Cerebellum (tissue), 5 donors: ENCODE results near the genes EEIG1, SLC25A25 and BBLN.

DNA sequence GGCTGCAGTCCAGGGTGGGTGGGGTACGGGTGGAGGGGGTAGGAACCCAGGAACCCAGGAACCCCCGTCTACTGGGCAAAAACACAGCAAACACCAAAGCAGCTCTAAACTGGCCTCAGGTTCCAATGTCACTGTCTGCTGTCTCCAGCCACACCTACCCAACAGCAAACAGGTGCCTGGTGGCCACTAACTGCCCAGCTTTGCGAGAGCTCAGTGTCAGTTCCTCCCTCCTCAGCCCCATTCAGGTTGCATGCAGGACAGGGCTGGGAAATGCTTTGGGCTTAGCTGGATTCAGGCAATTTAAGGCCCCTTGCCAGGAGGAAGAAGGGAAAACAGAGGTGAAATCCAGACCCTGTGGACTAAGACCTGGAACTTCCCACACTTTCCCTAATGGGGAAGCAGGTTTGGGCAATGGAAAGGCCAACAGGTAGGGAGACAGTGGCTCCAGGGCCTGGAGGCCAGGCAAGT lies 3.8 kb downstream of the EEIG1 start:
- PRO-cap, 3 experiments: no peak in any of the 3 experiments
- RAMPAGE, long total RNA: no peak

DNA sequence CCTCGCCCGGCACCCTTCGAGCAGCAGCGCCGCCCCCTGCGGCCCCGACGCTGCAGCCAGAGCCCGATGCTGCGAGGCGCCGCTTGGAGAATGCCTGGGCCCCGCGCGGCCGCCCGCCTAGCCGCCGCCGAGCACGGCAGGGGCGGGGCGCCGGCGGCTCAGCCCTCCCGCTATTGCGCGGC lies at the start of gene EEIG1:
EEIG1 (minus strand) TSS at position 92 of the 182 bp plus-strand sequence.
- PRO-cap, 3 experiments: peak in 3 of 3 experiments; most common minus-strand start position 135 of the sequence (in 2)
- RAMPAGE, long total RNA: no peak

GRCh38 chr9:128027210-128027682 lies 39.9 kb downstream of the NAIF1 start:
- PRO-cap, 3 experiments: no peak in any of the 3 experiments
- RAMPAGE, long total RNA: no peak

GRCh38 chr9:128056924-128057887 lies 9.9 kb downstream of the NAIF1 start:
- PRO-cap, 3 experiments: no peak in any of the 3 experiments
- RAMPAGE, long total RNA: no peak

DNA sequence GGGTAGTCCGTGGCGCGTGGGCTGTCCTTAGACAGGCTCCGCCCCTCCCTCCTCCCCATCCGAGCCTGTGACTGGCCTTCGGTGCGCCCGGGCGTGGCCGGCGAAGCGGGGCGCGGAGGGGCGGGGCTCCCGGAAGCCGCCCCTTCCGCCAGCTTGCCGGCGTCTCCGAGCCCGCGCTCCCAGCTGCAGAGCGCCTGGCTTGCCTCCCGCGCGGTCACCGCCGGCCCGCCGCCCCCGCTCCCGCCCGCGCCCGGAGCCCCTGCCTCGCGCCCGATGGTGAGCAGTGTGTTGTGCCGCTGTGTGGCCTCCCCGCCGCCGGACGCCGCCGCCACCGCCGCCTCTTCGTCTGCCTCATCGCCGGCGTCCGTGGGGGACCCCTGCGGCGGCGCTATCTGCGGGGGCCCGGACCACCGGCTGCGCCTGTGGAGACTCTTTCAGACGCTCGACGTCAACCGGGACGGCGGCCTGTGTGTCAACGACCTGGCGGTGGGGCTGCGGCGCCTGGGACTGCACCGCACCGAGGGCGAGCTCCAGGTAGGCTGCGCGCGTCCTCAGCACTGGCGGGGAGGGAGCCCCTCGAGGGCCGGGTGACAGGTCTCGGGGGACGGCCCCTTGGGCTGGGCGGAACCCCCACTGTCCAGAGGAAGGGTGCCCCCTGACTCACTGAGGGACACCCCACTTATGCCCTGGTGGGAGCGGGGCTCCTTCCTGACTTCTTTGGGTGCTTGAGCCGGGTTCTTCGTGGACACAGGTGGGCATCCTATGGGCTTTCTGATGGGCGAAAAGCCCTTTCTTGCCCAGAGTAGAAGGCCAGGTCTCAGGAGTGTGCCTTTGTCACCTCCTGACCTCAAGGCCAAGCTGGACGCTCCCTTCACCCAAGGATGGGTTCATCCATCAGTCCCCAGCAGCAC lies at the start of gene SLC25A25:
SLC25A25 (plus strand) TSS at position 186 of the 911 bp plus-strand sequence.
- PRO-cap, 3 experiments: peak in 2 of 3 experiments; most common plus-strand start position 139 of the sequence (in 1)
- RAMPAGE, long total RNA: no peak

DNA sequence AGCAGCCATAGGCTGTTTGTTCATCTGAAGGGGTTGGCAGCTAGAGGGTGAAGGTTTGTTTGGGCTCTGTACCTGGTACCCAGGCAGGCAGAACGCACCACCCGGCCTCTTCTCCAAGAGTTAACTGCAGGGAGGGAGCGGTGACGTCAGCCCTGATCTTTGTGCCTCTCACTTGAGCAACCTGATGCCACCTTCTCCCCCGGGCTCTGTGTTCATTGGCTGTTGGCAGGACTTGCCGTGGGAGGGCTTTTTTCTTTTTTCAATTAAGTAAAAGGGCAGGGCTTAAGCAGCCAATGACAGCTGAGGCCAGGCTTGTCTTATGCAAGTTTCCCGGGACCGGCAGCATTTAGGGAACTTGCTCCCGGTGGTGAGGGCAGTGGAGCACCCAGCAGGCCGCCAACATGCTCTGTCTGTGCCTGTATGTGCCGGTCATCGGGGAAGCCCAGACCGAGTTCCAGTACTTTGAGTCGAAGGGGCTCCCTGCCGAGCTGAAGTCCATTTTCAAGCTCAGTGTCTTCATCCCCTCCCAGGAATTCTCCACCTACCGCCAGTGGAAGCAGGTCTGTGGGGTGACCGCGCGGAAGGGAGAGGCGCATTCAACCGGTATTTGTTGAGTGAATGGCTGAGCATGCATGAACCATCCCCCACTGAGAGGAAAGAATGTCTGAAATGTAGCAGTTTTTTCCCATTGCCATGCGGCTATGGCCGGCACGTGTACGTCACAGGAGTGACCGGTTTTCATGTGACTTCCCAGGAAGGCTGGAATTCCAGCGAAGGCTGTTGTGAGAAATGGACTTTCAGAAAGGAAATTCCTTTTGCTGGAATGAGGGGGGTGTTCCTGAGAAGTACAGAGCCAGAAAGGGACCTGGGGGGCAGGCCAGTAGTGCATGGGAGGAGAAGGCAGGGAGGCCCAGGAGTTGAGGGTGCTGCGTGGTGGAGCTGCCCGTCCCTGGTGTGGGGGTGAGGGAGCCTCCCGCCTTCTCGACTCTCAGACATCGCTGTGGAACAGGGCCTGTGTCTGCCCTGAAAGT lies 29.0 kb downstream of the PTGES2 start:
- PRO-cap, 3 experiments: peak in 3 of 3 experiments; most common plus-strand start position 345 of the sequence (in 2); most common minus-strand start position 126 of the sequence (in 3)
- RAMPAGE, long total RNA: no peak

- PRO-cap, 3 experiments: no peak in any of the 3 experiments
- RAMPAGE, long total RNA: no peak
Observed at GRCh38 chr9:128103925-128104734, 23.4 kb downstream of the PTGES2 start.

DNA sequence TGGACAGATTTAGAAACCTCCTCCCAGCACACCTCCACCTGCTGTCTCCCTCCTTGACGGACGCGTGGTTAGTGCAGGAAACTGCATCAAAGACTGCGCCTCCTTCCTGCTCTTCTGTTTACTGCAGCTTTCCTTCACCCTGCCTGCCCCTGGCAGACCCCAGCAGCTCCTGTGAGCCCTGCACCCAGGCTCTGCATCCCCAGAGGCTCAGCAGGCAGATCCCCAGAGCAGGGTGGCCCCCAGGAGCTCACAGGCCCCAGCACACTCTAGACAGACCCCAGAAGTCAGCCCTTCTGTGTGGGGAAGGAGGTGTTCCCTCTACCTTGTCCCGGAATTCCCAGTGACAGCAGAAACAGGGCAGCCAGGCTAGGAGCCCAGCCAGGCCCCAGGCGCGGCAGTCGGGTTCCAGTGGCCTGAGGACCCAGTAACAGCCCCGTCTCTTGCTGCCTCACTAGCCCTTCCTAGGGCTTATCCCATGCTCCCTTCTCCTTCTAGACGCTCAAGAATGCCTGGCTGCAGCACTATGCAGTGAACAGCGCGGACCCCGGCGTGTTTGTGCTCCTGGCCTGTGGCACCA lies 20.9 kb downstream of the PTGES2 start:
- PRO-cap, 3 experiments: no peak in any of the 3 experiments
- RAMPAGE, long total RNA: no peak

- PRO-cap, 3 experiments: no peak in any of the 3 experiments
- RAMPAGE, long total RNA: no peak
Observed at GRCh38 chr9:128107154-128107560, 20.4 kb downstream of the PTGES2 start.

- PRO-cap, 3 experiments: no peak in any of the 3 experiments
- RAMPAGE, long total RNA: no peak
Observed at GRCh38 chr9:128108958-128109201, 18.6 kb downstream of the PTGES2 start.

GRCh38 chr9:128115002-128116083 lies 12.2 kb downstream of the PTGES2 start:
- PRO-cap, 3 experiments: no peak in any of the 3 experiments
- RAMPAGE, long total RNA: no peak

- PRO-cap, 3 experiments: peak in 3 of 3 experiments; most common plus-strand start chr9:128160273 (in 1); most common minus-strand start chr9:128160034 (in 2)
- RAMPAGE, long total RNA: start-site peak on the plus strand at chr9:128160269-128160405, 1,346 and 996 reads in 2 replicates
Observed at GRCh38 chr9:128159415-128160491, at the start of gene BBLN. BBLN (plus strand) TSS chr9:128160265.

- PRO-cap, 3 experiments: no peak in any of the 3 experiments
- RAMPAGE, long total RNA: no peak
Observed at GRCh38 chr9:128169791-128170566, 9.9 kb downstream of the BBLN start.

DNA sequence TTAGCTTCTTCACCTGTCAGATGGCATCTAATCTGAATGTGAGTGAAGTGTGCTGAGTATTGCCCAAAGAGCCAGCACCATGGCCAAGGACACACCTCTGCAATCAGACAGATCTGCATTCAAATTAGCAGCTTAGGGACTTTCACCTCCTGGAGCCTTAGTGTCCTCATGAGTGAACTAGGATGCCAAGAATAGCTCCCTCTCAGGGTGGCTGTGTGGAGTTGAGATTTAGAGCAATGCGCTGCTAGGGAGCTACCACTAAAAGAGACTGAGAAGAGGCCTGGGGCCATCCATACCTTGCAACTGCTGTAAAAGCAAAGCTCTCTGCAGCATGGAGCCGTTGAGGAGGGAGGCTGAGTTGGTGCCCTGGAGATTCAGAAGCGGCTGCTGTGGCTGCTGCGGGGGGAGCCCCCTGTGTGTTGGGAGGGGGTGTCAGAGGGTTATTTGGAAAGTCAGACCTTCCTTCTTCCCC lies 1.3 kb downstream of the CIZ1 start:
- PRO-cap, 3 experiments: no peak in any of the 3 experiments
- RAMPAGE, long total RNA: no peak

GRCh38 chr9:128214364-128215360 lies 11.5 kb downstream of the DNM1 start:
- PRO-cap, 3 experiments: peak in 1 of 3 experiments; most common plus-strand start chr9:128214976 (in 1); most common minus-strand start chr9:128214697 (in 1)
- RAMPAGE, long total RNA: no peak

DNA sequence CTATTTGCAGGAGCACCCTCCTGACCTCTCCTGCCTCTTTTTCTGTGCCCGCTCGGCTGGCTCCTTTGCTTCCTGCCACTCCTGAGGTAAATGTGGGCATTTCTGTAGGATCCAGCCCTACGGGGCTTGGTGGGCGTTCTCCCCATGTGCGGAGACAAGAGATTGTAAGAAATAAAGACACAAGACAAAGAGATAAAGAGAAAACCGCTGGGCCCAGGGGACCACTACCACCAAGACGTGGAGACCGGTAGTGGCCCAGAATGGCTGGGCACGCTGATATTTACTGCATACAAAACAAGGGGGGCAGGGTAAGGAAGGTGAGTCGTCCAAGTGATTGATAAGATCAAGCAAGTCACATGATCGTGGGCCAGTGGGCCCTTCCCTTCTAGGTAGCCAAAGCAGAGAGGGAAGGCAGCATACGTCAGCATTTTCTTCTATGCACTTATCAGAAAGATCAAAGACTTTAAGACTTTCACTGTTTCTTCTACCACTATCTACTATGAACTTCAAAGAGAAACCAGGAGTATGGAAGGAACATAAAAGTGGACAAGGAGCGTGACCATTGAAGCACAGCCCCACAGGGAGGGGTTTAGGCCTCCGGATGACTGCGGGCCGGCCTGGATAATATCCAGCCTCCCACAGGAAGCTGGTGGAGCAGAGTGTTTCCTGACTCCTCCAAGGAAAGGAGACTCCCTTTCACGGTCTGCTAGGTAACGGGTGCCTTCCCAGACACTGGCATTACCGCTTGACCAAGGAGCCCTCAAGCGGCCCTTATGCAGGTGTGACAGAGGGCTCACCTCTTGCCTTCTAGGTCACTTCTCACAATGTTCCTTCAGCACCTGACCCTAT lies 3.3 kb downstream of the SWI5 start:
- PRO-cap, 3 experiments: no peak in any of the 3 experiments
- RAMPAGE, long total RNA: no peak

DNA sequence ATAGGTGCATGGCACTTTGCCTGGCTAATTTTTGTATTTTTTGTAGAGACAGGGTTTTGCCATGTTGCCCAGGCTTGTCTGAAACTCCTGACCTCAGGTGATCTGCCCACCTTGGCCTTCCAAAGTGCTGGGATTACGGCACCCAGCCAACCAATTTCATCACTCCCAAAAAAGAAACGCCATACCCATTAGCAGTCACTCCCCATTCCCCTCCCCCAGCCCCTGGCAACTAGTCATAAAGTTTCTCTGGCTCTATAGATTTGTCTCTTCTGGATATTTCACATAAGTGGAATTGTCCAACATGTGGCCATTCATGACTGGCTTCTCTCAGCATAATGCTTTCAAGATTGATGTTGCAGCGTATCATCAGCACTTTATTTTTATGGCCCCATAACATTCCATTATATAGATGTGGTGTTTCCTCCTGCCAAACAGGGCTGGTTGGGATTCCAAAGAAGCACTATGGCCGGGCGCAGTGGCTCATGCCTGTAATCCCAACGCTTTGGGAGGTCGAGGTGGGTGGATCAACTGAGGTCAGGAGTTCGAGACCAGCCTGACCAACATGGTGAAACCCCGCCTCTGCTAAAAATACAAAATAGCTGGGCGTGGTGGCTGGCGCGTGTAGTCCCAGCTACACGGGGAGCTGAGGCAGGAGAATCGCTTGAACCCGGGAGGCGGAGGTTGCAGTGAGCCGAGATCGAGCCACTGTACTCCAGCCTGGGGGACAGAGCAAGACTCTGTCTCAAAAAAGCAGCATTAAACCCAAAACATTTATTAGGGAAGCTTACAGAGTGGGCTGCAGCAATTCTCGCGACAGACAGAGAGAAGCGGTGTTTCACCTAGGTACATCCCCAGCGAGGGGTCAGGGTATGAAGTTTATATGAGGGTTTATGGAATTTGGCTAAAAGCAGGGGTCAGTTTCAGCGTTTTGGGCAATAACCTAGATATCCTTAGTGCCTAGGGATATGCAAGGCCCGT lies 1.1 kb upstream of the GLE1 start:
- PRO-cap, 3 experiments: no peak in any of the 3 experiments
- RAMPAGE, long total RNA: no peak

- PRO-cap, 3 experiments: peak in 2 of 3 experiments; most common plus-strand start chr9:128558811 (in 1); most common minus-strand start chr9:128558547 (in 1)
- RAMPAGE, long total RNA: no peak
Observed at GRCh38 chr9:128558335-128558898, 6.0 kb downstream of the SPTAN1 start.

DNA sequence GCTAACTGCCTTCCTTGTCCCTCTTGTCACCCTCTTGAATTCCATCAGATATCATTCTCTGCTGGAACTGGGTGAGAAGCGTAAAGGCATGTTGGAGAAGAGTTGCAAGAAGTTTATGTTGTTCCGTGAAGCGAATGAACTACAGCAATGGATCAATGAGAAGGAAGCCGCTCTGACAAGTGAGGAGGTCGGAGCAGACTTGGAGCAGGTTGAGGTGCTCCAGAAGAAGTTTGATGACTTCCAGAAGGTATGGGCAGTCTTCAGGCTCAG lies 41.7 kb downstream of the SPTAN1 start:
- PRO-cap, 3 experiments: no peak in any of the 3 experiments
- RAMPAGE, long total RNA: no peak

DNA sequence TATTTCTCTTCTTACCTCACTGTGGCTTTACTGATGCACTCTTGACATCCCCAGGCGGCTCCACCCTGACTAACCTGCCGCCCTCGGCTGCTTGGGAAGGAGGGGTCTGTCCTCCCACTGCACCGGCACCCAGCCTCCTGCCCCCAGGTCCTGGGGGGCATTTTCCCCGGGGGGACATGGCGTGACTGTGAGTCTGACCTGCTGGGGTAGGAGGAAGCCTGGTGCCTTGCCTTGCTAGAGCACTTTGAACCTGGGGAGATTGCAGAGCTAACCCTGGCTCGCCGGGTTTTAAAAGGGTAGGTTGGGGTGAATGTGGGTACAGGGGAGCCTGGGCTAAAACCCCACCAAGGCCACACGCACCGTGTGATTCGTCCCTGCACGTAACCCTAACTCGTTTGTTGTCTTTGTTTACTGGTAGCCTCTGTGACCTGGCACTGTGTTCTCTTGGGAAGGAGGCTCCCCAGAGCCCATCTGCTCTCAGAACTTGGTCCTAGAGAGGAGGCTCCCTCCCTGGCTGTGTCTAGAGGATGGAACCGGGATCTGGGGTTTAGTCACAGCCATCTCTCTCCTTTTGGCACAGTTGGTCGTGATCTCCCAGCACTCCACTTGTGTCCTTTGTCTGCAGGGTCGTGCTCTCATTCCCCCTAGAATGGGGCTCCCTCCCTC lies 27.3 kb downstream of the DYNC2I2 start:
- PRO-cap, 3 experiments: no peak in any of the 3 experiments
- RAMPAGE, long total RNA: no peak